K562 (cell line): ENCODE results near the genes BRD3 and WDR5.

- RAMPAGE, long total RNA = no peak
- RRBS = no CpG with 5 or more reads among the region's 8 CpGs
PRO-cap:
- standard = no peak
- CoPRO, capped RNA only, 2 experiments = no peak in any of the 2 experiments
- CoPRO, capped and uncapped RNA, 2 experiments = no peak in any of the 2 experiments
- CoPRO, uncapped RNA only, 2 experiments = no peak in any of the 2 experiments
CAGE:
- cytosol, long polyA plus RNA = no peak
- long polyA plus RNA = no peak
- nucleolus, long total RNA = no peak
- nucleus, long polyA plus RNA = no peak
These were observed 8.0 kb downstream of the SURF4 start for GRCh38 chr9:133367966-133368247.

DNA sequence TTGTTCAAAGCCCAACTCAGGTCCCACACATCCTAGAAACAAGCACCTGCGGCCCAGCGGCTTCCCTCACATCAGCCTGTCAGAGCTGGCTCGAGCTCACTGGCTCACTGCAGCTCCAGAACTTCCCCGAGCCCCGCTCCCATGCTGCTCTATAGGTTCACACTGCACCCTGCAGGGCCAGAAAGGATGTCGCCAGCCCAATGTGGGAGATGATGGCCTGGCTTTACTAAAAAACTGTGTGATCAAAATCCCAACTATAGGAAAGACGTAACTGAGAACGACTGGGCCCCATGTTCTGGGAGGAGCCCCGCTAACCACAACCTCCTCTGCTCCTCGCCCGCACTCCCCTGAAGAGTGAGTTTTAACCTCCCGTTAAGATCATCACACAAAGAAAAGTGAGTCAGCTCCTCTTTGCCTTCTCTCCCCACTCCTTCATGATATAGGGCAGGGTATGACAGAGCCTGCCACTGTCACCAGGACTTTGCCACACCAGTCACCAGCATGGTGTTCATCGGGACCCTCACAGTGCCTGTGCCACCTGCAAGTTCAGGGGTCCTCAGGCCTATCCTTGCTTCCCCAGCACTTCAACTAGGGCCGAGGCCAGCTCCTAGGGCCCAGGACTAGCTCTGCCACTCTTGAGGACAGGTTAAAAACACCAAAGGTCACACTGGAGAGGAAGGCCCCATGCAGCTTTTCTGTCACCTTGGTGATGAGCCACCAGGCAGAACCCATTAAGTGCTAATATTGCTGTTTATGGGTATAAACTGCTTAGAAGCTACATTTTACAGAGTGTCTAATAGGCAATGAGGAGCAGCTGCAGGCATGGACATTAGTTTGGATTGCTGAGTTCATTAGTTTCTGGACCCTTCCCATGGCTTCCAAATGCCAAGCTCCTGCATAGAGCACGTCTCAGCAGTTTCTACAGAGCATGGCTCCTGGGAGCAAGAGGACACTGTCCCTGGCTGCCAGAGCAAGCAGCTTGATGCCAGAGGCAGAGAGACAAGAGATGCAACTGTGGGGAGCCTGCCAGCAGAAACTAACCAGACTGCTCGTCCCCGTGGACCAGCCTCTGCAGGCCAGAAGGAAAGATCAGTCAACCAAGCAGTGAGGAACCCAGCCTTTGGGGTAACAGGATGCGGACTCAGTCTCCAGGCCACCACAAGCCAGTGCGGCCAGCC lies 4.2 kb downstream of the SURF4 start:
- RAMPAGE, long total RNA = no peak
- RRBS = no CpG with 5 or more reads among the region's 19 CpGs
PRO-cap:
- standard = no peak
- CoPRO, capped RNA only, 2 experiments = no peak in any of the 2 experiments
- CoPRO, capped and uncapped RNA, 2 experiments = no peak in any of the 2 experiments
- CoPRO, uncapped RNA only, 2 experiments = peak in 2 of 2 experiments; most common plus-strand start position 364 of the sequence (in 1); most common minus-strand start position 256 of the sequence (in 1)
CAGE:
- cytosol, long polyA plus RNA = no peak
- long polyA plus RNA = no peak
- nucleolus, long total RNA = no peak
- nucleus, long polyA plus RNA = no peak

GRCh38 chr9:133491948-133492601 lies 13.2 kb upstream of the SLC2A6 start:
- RAMPAGE, long total RNA = no peak
- RRBS = no CpG with 5 or more reads among the region's 20 CpGs
PRO-cap:
- standard = no peak
- CoPRO, capped RNA only, 2 experiments = no peak in any of the 2 experiments
- CoPRO, capped and uncapped RNA, 2 experiments = no peak in any of the 2 experiments
- CoPRO, uncapped RNA only, 2 experiments = no peak in any of the 2 experiments
CAGE:
- cytosol, long polyA plus RNA = no peak
- long polyA plus RNA = no peak
- nucleolus, long total RNA = no peak
- nucleus, long polyA plus RNA = no peak

GRCh38 chr9:133655771-133656959 lies 20.0 kb downstream of the DBH start:
- RAMPAGE, long total RNA = no peak
- RRBS = no CpG with 5 or more reads among the region's 47 CpGs
PRO-cap:
- standard = no peak
- CoPRO, capped RNA only, 2 experiments = no peak in any of the 2 experiments
- CoPRO, capped and uncapped RNA, 2 experiments = no peak in any of the 2 experiments
- CoPRO, uncapped RNA only, 2 experiments = no peak in any of the 2 experiments
CAGE:
- cytosol, long polyA plus RNA = no peak
- long polyA plus RNA = no peak
- nucleolus, long total RNA = no peak
- nucleus, long polyA plus RNA = no peak

GRCh38 chr9:133683406-133684520 lies 47.6 kb downstream of the DBH start:
- RAMPAGE, long total RNA = no peak
- RRBS = 8% methylated on average over 1 of the region's 37 CpGs
PRO-cap:
- standard = no peak
- CoPRO, capped RNA only, 2 experiments = no peak in any of the 2 experiments
- CoPRO, capped and uncapped RNA, 2 experiments = no peak in any of the 2 experiments
- CoPRO, uncapped RNA only, 2 experiments = no peak in any of the 2 experiments
CAGE:
- cytosol, long polyA plus RNA = no peak
- long polyA plus RNA = no peak
- nucleolus, long total RNA = no peak
- nucleus, long polyA plus RNA = no peak

GRCh38 chr9:133873860-133874783 lies 118.0 kb downstream of the VAV2 start:
- RAMPAGE, long total RNA = no peak
- RRBS = 12% methylated on average over 2 of the region's 23 CpGs
PRO-cap:
- standard = no peak
- CoPRO, capped RNA only, 2 experiments = no peak in any of the 2 experiments
- CoPRO, capped and uncapped RNA, 2 experiments = no peak in any of the 2 experiments
- CoPRO, uncapped RNA only, 2 experiments = no peak in any of the 2 experiments
CAGE:
- cytosol, long polyA plus RNA = no peak
- long polyA plus RNA = no peak
- nucleolus, long total RNA = no peak
- nucleus, long polyA plus RNA = no peak

GRCh38 chr9:133944387-133945672 lies 47.3 kb downstream of the VAV2 start:
- RAMPAGE, long total RNA = no peak
- RRBS = no CpG with 5 or more reads among the region's 30 CpGs
PRO-cap:
- standard = no peak
- CoPRO, capped RNA only, 2 experiments = no peak in any of the 2 experiments
- CoPRO, capped and uncapped RNA, 2 experiments = no peak in any of the 2 experiments
- CoPRO, uncapped RNA only, 2 experiments = no peak in any of the 2 experiments
CAGE:
- cytosol, long polyA plus RNA = no peak
- long polyA plus RNA = no peak
- nucleolus, long total RNA = no peak
- nucleus, long polyA plus RNA = no peak

DNA sequence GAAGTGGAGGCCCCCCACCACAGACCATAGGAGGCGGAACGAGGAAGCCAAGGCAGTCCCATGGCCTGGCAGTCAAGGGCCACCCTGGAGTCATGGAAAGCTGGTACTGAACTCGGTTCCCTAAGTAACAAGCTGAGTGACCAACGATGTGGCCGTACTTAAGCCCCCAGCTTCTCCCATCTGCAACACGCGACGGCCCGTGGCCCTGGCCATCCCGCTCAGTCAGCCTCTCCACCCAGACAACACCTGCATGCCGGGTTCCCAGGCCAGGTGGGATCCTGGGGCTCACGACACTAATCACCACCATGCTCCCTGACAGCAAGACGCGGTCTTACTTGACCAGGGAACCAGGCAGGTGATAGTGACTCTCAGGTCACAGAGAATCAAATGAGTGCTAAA lies 17.0 kb downstream of the BRD3 start:
- RAMPAGE, long total RNA = no peak
- RRBS = no CpG with 5 or more reads among the region's 14 CpGs
PRO-cap:
- standard = no peak
- CoPRO, capped RNA only, 2 experiments = no peak in any of the 2 experiments
- CoPRO, capped and uncapped RNA, 2 experiments = no peak in any of the 2 experiments
- CoPRO, uncapped RNA only, 2 experiments = no peak in any of the 2 experiments
CAGE:
- cytosol, long polyA plus RNA = no peak
- long polyA plus RNA = no peak
- nucleolus, long total RNA = no peak
- nucleus, long polyA plus RNA = no peak

DNA sequence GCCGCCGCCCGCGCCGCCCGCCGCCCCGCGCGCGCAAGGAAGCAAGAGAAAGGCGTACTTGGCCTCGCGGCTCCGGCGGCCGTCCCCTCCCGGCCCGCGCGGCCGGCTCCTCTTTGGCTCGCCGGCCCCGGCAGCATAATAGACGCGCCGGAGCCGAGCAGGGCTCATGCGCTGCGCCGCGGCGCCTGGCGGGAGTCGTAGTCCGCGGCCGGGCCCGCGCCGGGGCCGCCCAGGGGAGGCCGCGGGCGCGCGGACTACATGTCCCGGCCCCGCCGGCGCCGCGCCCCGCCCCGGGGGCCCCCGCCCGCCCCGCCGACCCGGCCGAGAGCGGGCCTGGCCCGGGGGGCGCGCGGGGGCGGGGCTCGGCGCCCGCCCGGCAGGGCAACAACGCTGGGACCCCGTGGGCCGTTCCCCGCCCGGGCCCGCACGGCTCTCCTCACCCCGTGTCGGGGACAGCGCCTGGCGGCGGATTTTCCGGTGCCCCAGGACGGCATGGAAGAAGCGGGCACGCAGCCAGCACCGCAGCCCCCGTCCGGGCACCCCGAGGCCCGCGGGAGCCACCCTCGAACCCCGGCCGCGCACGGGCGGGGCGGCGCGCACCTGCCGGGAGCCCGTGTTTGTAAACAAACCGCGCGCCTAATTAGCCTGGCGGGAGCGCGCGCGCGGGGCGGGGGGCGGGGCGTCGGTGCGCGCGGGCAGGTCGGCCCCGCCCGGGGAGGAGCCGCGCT lies at the start of gene BRD3:
Gene BRD3 (minus strand): TSS at position 140 of the 728 bp plus-strand sequence.
- RAMPAGE, long total RNA = no peak
- RRBS = 2% methylated on average over 66 of the region's 126 CpGs
PRO-cap:
- standard = bidirectional peak, plus-strand start at position 350 of the sequence, minus-strand start at position 113 of the sequence; bidirectional peak, plus-strand start outside the sequence, minus-strand start at position 642 of the sequence
- CoPRO, capped RNA only, 2 experiments = peak in 2 of 2 experiments; most common plus-strand start position 352 of the sequence (in 1); most common minus-strand start position 642 of the sequence (in 2)
- CoPRO, capped and uncapped RNA, 2 experiments = peak in 2 of 2 experiments; most common plus-strand start position 297 of the sequence (in 1); most common minus-strand start position 113 of the sequence (in 1)
- CoPRO, uncapped RNA only, 2 experiments = no peak in any of the 2 experiments
CAGE:
- cytosol, long polyA plus RNA = start-site peak on the minus strand centred at position 112 of the sequence, 7 bp wide, 351 and 196 reads in 2 replicates
- long polyA plus RNA = start-site peak on the minus strand centred at position 123 of the sequence, 54 bp wide, 169 and 318 reads in 2 replicates
- nucleolus, long total RNA = no peak
- nucleus, long polyA plus RNA = start-site peak on the minus strand centred at position 144 of the sequence, 108 bp wide, 128 and 117 reads in 2 replicates

- RAMPAGE, long total RNA = no peak
- RRBS = 7% methylated on average over 1 of the region's 33 CpGs
PRO-cap:
- standard = bidirectional peak, plus-strand start at chr9:134136091, minus-strand start at chr9:134135982
- CoPRO, capped RNA only, 2 experiments = peak in 2 of 2 experiments; most common plus-strand start chr9:134136127 (in 2)
- CoPRO, capped and uncapped RNA, 2 experiments = peak in 2 of 2 experiments; most common plus-strand start chr9:134136122 (in 1)
- CoPRO, uncapped RNA only, 2 experiments = no peak in any of the 2 experiments
CAGE:
- cytosol, long polyA plus RNA = start-site peak on the plus strand at chr9:134136092-134136135, 458 and 245 reads in 2 replicates
- long polyA plus RNA = start-site peak on the plus strand at chr9:134136122-134136133, 45 and 129 reads in 2 replicates
- nucleolus, long total RNA = no peak
- nucleus, long polyA plus RNA = start-site peak on the plus strand at chr9:134136100-134136129, 178 and 168 reads in 2 replicates
These were observed at the start of gene WDR5 for GRCh38 chr9:134136064-134136228. TSS of gene WDR5 (plus strand) at chr9:134136082.

DNA sequence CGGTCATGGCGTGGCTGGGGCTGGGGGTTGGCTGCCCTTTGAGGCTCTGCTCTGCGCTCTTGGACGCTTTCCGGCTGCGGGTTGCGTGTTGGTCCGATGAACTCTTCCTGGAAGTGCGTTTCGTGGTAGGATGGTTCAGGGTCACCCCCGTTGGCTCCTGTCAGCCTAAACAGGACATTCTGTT lies 50.5 kb downstream of the WDR5 start:
- RAMPAGE, long total RNA = no peak
- RRBS = no CpG with 5 or more reads among the region's 11 CpGs
PRO-cap:
- standard = no peak
- CoPRO, capped RNA only, 2 experiments = no peak in any of the 2 experiments
- CoPRO, capped and uncapped RNA, 2 experiments = no peak in any of the 2 experiments
- CoPRO, uncapped RNA only, 2 experiments = no peak in any of the 2 experiments
CAGE:
- cytosol, long polyA plus RNA = no peak
- long polyA plus RNA = no peak
- nucleolus, long total RNA = no peak
- nucleus, long polyA plus RNA = no peak

DNA sequence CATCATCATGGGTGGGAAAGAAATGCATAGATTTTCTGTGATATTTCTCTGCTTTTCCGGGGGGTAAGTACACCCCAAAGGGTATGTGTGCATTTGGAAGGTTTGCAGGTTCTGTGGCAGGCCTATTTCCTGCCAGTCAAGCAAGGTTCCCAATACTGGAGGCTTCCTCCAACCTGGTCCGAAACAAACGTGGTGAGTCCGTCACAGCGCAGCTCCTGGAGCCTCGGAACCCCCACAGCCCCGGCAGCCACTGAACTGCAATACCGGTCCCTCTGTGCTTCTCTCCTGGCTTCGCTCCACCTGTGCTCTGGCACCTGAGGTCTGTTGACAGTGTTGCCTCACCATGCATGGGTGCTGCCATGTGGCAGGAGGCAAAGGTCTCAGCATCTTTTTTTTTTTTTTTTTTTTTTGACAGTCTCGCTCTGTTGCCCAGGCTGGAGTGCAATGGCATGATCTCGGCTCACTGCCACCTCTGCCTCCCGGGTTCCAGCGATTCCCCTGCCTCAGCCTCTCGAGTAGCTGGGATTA lies 85.4 kb downstream of the WDR5 start:
- RAMPAGE, long total RNA = no peak
- RRBS = no CpG with 5 or more reads among the region's 14 CpGs
PRO-cap:
- standard = no peak
- CoPRO, capped RNA only, 2 experiments = no peak in any of the 2 experiments
- CoPRO, capped and uncapped RNA, 2 experiments = no peak in any of the 2 experiments
- CoPRO, uncapped RNA only, 2 experiments = no peak in any of the 2 experiments
CAGE:
- cytosol, long polyA plus RNA = no peak
- long polyA plus RNA = no peak
- nucleolus, long total RNA = no peak
- nucleus, long polyA plus RNA = no peak

DNA sequence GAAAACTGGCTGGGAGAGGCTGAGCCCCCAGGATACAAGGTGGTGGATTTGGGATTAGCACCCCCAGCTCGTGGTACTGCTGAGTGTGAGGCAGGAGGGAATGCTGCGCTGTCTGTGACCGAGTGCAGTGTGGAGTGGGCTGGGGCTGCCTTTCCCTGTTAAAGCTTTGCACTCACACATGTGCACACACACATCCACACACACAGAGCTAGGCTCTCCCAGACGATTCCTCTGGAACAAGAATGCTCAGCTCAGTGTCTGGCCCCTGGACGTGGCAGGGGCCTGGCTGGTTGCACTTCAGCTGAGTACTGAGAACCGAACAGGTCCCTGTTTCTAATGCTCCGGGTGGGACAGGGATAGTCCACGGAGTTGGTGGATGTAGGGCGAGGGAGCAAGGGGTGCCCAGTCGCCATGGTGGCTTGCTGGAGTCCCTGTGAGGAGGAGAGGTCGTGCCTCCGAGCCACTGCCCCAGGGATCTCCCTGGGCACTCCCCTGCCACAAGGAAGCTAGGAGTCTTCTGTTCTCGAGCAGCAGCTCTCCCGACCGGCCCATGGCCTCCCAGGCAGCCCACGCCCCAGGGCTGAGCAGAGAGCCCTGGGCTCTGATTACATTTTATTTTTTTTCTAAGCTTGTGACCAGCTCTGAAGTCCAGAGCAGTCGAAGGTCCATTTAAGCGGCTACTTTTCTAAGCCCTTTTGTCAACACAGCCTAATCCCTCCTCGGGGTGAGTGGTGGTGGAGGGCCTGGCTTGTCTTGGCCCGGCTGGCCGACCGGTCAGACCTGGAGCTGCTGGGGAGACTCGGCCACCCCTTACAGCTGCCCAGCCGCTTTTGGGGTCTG lies 1.9 kb downstream of the RXRA start:
- RAMPAGE, long total RNA = no peak
- RRBS = no CpG with 5 or more reads among the region's 24 CpGs
PRO-cap:
- standard = no peak
- CoPRO, capped RNA only, 2 experiments = no peak in any of the 2 experiments
- CoPRO, capped and uncapped RNA, 2 experiments = no peak in any of the 2 experiments
- CoPRO, uncapped RNA only, 2 experiments = no peak in any of the 2 experiments
CAGE:
- cytosol, long polyA plus RNA = no peak
- long polyA plus RNA = no peak
- nucleolus, long total RNA = no peak
- nucleus, long polyA plus RNA = no peak

- RAMPAGE, long total RNA = no peak
- RRBS = 85% methylated on average over 9 of the region's 23 CpGs
PRO-cap:
- standard = no peak
- CoPRO, capped RNA only, 2 experiments = no peak in any of the 2 experiments
- CoPRO, capped and uncapped RNA, 2 experiments = no peak in any of the 2 experiments
- CoPRO, uncapped RNA only, 2 experiments = no peak in any of the 2 experiments
CAGE:
- cytosol, long polyA plus RNA = no peak
- long polyA plus RNA = no peak
- nucleolus, long total RNA = no peak
- nucleus, long polyA plus RNA = no peak
These were observed 17.4 kb downstream of the RXRA start for GRCh38 chr9:134343562-134344154.

GRCh38 chr9:134347995-134348909 lies 22.0 kb downstream of the RXRA start:
- RAMPAGE, long total RNA = no peak
- RRBS = 83% methylated on average over 1 of the region's 31 CpGs
PRO-cap:
- standard = no peak
- CoPRO, capped RNA only, 2 experiments = no peak in any of the 2 experiments
- CoPRO, capped and uncapped RNA, 2 experiments = no peak in any of the 2 experiments
- CoPRO, uncapped RNA only, 2 experiments = no peak in any of the 2 experiments
CAGE:
- cytosol, long polyA plus RNA = no peak
- long polyA plus RNA = no peak
- nucleolus, long total RNA = no peak
- nucleus, long polyA plus RNA = no peak

GRCh38 chr9:134366616-134367328 lies 40.5 kb downstream of the RXRA start:
- RAMPAGE, long total RNA = no peak
- RRBS = no CpG with 5 or more reads among the region's 23 CpGs
PRO-cap:
- standard = no peak
- CoPRO, capped RNA only, 2 experiments = no peak in any of the 2 experiments
- CoPRO, capped and uncapped RNA, 2 experiments = no peak in any of the 2 experiments
- CoPRO, uncapped RNA only, 2 experiments = no peak in any of the 2 experiments
CAGE:
- cytosol, long polyA plus RNA = no peak
- long polyA plus RNA = no peak
- nucleolus, long total RNA = no peak
- nucleus, long polyA plus RNA = no peak

DNA sequence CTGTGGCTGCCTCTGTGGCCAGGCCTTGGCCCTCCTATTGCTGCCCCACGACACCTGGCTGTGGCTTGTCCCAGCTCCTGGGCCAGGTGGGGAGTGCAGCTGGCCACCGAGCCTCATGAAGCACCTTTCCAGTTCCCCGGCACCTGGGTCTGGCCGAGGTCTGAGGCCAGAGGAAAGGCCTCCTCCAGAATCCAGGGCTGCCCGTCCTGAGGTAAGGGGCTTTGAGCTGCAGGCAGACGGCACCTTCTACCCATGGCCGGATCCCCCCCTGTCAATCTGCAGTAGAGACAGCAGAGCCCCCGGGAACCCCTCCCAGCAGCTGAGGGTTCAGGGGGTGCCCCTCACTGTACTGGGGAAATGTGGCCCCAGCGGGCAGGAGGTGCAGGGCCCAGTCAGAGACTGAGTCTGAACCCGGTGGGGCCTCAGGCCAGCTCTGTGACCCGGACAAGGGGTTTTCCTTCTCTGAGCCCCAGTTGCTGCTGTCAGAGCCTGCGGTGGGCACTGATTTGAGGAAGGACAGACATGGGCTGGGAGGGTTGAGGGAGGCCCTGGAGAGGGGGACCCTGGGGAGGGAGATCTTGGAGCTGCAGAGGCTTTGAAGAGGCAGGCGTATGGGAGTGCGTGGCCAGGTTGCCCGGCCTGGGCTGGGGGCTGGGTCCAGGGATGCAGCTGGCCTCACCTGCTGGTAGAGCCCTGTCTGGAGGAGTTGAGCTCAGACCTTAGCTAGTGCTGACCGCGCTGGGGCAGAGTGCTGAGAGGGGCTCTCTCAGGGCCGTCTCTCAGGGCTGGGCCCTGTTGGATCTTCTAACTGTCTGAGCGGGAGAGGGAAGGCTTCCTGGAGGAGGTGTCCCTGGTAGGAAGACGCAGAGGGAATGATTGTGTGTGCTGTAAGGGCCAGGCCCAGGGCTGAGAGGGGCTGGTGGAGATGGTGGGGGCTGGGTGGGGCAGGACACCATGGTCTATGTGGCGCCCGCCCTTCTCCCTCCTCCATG lies 54.7 kb downstream of the RXRA start:
- RAMPAGE, long total RNA = no peak
- RRBS = no CpG with 5 or more reads among the region's 22 CpGs
PRO-cap:
- standard = no peak
- CoPRO, capped RNA only, 2 experiments = no peak in any of the 2 experiments
- CoPRO, capped and uncapped RNA, 2 experiments = no peak in any of the 2 experiments
- CoPRO, uncapped RNA only, 2 experiments = no peak in any of the 2 experiments
CAGE:
- cytosol, long polyA plus RNA = no peak
- long polyA plus RNA = no peak
- nucleolus, long total RNA = no peak
- nucleus, long polyA plus RNA = no peak